Fibroblast of villous mesenchyme (primary cell): ENCODE results near the gene PLBD2.

DNA sequence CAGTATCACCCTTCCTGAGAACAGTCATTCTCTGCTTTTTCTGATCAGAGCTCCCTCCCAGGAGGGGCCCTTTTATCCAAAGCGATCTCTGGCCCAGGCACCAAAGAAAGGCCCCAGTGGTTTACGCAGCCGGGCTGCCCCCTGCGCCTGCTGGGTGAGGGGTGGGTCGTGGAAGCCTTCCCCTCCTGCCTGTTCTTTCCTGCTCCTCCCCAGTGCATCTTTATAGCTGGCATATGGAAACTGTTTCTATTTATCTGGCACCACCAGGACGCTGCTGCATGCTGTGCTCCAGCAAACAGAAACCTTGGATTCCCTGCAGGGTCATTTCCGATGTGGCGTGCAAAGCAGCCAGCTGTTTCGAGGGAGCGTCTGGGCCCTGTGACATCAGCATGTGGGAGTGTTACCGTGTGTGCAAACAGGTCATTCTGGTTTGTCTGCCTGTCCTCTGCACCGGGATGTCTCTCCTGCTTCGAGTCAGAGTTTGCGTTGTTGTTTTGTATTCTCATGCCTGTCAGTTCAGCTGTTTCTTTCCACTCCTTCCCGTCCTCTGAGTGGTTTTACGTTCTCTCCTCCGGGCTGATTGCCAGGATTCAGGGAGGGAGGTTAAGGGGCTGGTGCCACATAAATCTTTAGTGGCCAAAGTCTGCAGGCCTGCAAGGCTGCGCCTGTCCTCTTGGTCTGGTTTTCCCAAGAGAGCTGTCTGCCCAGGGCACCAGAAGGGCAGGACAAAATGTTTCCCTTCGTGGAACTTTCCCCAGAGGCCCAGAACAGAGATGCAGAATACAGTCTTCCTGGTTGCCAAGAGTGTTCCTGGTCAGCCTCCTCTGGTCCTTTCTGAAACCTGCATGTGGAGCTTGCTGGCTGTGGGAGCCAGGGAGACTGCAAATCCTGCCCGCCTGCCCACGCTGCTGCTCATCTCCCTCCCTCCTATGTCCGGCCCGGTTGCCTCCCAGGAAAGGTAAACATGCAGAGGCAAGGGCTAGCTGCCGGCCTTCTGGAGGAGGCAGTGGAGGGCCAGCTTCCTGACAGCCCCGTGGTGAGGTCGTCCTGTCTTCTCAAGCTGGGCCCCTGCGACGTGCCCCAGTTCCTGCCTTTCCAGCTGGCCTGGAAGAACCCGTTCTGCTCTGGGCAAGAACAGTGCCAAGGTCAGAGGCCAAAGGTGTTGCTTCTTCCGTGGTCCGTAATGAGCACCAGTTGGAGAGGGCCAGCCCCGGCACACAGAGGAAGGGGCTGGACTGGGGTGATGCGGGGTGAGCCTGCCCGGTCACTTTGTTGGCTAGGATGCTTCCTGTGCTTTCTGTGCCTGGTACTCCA, 24.8 kb downstream of the TPCN1 start:
- CAGE, long polyA plus RNA: no peak

DNA sequence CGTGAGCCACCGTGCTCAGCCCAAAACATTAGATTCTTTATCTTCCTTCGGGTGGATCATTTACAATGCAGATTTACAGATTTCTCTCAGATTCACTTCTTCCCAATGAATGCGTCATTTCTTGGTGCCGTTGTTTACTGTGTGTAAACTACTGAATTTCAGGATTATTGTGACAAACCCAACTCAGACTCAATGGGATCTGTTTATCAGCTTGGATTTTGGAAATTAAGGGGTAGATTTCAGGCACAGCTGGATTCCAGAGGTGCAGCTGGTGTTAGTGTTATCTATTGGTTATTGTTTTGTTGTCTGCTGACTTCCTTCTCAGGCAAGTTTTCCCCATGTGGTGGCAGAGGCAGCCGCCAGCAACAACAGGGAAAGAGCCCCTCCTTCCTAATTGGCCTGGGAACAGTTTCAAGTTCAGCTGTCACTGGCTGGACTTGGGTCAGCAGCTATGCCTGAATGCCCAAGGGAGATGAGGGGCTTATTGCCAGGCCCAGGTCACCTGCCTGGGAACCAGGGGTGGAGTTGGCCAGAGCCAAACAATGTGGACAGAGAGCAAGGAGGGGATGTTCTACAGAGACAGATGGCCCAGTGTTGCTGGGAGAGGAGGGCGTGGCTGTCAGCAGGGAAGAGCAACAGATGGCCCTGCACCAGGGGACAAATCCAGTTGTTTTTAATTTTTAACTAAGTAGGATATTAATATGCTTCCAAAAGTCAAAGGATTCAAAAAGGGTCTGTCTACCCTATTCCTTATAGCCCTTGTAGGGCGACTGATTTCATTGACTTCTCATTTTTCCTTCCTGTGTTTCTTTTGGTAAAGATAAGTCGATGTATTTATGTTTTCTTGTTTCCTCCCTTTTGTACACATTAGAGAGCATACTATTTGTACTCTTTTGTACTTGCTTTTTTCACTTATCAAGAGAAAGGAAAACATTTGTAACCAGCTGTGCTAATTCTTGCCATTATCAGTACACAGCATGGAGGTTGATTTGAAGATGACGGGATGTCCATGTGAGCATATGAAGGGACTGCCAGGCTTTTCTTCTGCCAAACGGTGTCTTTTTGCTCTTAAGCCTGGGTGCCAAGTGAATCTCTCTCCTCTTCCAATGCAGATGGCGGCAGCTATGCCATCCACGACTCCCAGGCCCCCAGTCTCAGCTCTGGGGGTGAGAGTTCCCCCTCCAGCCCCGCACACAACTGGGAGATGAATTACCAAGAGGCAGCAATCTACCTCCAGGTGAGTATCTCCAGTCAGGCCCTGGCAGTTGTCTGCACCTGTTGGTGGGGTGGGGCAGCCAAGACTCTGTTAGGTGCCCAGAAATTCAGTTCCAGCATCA, 38.5 kb downstream of the TPCN1 start:
- CAGE, long polyA plus RNA: no peak

GRCh38 chr12:113289910-113290401, 45.0 kb downstream of the SLC8B1 start:
- CAGE, long polyA plus RNA: no peak

DNA sequence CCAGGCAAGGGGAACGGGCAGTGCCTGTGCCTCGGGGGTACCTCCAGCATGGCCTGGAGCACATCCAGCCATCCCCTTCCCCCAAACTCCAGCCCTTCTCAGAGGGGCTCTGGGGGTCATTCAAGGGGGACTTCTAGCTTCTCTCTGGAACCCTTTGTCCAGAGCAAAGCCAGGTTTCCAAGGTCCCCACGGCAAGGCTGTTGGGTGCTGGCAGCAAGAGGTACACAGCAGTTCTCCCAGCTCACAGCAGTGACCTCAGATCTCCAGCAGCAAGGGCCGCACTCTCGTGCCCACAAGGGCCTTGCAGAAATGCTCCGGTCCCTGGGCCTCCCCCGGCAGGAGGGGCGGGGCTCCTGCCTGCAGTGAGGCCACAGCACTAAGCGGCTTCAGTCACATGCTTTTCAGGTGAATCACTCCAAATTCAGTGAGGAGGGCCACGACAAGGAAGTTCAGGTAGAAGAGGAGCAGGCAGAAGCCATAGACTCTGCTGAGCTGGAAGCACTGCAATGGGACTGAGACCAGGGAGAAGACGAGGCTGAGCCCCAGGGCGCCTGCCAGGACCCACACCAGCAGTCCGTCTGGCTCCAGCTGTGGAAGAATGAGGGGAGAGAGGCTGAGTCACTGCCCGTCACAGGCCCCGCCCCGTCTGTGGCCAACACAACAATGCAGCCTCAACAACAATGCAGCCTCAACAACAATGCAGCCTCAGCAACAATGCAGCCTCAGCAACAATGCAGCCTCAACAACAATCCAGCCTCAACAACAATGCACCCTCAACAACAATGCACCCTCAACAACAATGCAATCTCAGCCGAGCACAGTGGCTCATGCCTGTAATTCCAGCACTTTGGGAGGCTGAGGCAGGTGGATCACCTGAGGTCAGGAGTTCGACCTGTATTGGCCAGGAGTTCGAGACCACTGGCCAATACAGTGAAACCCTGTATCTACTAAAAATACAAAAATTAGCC, 35.2 kb downstream of the SLC8B1 start:
- CAGE, long polyA plus RNA: no peak

DNA sequence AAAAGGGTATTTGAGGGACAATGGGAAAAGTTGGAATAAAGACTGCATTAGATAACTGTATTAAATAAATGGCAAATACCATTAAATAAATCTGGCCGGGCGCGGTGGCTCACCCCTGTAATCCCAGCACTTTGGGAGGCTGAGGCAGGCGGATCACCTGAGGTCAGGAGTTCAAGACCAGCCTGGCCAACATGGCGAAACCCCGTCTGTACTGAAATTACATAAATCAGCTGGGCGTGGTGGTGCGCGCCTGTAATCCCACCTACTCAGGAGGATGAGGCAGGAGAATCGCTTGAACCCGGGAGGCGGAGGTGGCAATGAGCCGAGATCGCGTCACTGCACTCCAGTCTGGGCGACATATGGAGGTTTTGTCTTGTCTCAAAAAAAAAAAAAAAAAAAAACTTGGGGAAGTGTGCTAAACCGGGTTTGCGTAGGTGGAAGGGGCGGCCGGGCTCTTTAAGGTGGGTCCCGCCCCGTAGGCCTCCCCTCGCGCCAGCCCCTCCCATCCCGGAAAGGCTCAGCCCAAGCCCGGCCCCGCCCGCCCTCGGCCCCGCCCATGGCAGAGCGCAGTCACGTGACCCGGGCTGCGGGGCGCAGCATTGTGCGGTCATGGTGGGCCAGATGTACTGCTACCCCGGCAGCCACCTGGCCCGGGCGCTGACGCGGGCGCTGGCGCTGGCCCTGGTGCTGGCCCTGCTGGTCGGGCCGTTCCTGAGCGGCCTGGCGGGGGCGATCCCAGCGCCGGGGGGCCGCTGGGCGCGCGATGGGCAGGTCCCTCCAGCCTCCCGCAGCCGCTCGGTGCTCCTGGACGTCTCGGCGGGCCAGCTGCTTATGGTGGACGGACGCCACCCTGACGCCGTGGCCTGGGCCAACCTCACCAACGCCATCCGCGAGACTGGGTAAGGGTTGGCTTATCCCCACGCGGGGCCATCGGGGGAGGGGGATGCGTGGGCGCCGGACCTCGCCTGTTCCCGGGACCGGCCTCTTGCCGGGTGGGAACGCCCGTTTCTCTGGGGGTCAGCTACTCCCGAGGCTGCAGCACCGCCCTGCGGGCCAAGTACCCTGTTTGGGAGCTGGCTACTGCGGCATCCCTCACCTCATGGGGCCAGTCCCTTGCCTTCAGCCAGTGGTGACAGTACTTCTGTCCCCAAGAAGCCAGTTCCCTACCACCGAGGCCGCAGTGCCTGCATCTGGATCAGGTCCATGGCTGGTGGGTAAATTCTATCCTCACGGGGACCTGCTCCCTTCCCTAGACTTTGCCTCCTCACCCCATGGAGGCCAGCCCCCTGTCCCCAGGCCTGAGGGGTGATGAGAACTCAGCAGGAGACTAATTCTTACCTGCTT, at the start of gene PLBD2:
Gene PLBD2 (plus strand): TSS at position 596 of the 1,344 bp plus-strand sequence.
- CAGE, long polyA plus RNA: no peak

GRCh38 chr12:113359394-113359975, 1.1 kb downstream of the PLBD2 start:
- CAGE, long polyA plus RNA: no peak

- CAGE, long polyA plus RNA: no peak
These were observed 587 bp upstream of the LHX5 start for GRCh38 chr12:113472242-113472674.

- CAGE, long polyA plus RNA: no peak
These were observed 145.4 kb upstream of the LHX5 start for GRCh38 chr12:113617017-113617503.

DNA sequence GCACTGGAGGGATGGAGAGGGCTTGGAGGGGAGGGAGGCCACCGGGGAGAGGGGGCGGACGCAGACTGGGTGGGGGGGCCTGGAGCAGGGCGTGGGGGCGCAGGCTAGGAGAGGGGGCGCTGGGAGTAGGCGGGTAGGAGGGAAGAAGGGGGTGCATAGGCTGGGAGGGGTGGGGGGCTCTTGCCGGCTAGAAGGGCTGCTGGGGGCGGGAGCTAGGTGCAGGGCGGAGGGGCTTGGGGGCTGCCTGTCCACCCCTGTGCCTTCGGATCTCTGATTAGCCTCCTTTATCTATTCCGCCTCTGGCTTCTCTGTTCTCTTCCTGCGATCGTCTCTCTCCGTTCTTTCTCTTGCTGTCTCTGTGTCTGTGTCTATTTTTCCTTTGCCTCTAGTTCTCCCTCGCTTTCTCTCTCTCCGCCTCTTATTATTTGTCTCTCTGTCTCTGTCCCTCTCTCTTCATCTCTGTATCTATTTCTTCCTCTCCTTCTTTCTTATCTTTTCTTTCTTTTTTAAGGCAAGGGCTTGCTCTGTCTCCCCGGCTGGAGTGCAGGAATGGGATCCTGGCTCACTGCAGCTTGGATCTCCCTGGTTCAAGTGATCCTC, 166.8 kb upstream of the LHX5 start:
- CAGE, long polyA plus RNA: no peak

- CAGE, long polyA plus RNA: no peak
These were observed 105.2 kb downstream of the RBM19 start for GRCh38 chr12:113860913-113861367.

GRCh38 chr12:113863123-113863610, 103.0 kb downstream of the RBM19 start:
- CAGE, long polyA plus RNA: no peak

DNA sequence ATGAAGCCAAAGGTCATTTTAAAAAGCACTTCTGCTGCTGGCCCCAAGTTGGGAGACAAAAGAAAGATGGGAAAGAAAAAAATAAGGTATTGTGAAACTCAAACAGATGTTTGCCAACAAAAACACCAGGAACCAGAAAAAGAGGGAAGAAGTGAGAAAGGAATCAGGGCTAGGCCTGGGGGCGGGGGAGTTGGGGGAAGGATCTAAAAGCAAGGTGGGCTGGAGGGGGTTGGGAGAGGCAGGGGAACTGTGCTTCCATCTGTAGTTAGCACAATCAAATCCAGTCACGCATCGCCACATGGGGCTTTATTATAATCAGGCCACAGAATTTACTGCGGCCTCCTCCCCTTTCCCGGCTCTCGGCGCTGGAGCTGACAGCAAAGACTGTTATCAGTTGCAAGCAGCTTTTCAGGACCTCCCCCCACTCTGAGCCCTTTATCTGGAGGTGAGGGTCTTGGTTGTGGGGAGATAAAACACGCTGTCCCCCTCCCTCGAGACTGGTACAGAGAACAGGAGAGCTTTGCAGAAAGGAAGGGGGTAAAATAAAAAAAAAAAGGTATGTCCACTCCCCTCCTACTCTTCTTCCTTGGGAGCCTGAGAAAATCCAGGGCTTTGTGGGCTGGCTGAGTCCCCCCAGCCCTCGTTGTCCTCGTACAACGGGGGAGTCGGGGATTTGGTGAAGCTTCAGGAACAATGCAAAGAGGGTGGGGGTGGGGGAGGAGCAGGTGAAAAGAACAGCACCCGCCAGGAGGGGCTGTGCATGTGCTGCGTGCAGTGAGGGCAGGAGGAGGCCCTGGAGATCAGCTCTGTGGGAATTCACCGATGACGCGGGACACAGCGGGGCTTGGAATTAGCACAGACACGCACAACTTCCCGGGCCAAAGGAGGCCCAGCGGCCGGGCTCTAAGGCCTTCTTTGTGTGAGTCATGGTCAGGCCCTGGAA, 33.2 kb downstream of the RBM19 start:
- CAGE, long polyA plus RNA: no peak

DNA sequence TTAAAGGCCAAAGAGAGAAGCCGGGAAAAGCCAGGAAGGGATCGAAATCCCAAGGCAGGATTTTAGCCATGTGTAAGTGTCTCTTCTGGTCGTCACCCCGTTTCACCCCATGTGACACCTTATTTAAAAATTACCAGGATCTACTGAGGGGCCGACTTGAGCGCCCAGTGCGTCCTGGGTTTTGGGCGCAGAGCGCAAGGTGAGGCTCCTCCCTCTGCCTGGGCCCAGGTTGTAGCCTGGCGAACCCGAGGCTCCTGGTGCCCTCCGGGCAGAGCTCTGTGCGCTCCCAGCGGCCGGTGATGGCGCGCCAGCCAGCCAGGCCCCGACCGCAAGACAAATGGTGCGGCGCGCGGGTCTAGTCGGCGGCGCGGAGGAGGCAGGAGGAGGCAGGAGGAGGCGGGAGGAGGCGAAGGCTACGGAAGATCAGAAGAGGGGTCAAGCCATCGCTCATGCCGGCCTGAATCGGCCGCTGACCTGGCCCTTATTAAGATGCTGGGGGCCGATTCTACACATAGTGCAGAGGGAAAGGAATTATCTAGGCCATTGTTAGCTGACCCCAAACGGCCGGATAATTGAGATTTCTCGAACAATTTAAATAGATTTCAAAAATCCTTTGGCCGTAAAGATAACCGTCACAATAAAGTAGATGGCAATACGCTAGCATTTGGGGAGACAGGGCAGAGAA, 2.9 kb downstream of the TBX5 start:
- CAGE, long polyA plus RNA: no peak

DNA sequence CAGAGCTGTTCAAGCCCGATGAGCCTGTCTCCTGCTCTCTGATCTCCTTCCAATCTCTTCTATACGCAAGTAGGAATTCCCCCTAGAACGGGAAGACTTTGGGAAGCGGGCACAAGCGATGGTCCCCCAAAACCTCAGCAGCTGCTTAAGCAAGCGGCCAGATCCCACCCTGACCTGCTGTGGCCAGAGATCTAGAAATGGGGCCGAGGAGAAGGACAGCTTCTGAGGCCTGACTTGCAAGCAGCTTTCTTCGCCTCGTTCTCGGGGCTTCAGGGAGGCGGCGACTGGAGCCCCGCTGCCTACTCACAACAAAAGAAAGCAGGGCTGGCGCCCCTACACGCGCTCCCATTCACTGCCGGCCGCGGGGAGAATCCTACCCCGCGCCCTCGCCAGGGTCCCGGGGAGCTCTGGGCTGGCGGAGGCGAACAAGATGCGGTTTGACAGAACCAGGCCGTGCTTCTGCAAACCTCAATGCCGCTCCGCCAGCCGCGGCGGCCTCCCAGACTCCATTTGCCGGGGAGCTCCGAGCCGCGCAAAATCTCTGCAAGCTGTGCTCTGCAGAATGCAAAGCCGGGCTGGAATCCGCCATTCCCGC, 880 bp downstream of the TBX5 start:
- CAGE, long polyA plus RNA: no peak

- CAGE, long polyA plus RNA: no peak
These were observed 7.7 kb upstream of the TBX5 start for GRCh38 chr12:114413459-114414170.

DNA sequence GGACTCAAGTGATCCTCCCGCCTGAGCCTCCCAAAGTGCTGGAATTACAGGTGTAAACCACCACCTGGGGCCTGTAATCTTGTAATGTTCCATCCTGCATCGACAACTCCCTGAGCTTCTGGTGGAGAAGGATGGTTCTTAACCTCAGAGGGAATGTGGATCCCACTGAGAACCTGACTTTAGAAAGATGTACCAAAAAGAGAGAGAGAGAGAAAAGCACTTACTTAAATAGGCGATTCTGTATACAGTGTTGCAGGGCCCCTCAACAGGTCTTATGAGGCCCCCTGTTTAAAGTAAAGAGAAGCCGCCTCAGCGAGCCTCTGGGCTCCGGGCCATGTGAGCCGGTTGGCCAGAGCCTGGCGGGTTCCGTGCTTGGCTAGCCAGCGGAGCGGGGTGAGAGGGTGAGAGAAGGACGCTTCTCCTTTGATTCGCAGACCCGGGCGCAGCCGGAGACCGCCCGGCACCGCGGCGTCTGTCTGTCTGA, 41.1 kb upstream of the TBX5 start:
- CAGE, long polyA plus RNA: no peak

GRCh38 chr12:114686464-114686885, 2.5 kb upstream of the TBX3 start:
- CAGE, long polyA plus RNA: no peak

DNA sequence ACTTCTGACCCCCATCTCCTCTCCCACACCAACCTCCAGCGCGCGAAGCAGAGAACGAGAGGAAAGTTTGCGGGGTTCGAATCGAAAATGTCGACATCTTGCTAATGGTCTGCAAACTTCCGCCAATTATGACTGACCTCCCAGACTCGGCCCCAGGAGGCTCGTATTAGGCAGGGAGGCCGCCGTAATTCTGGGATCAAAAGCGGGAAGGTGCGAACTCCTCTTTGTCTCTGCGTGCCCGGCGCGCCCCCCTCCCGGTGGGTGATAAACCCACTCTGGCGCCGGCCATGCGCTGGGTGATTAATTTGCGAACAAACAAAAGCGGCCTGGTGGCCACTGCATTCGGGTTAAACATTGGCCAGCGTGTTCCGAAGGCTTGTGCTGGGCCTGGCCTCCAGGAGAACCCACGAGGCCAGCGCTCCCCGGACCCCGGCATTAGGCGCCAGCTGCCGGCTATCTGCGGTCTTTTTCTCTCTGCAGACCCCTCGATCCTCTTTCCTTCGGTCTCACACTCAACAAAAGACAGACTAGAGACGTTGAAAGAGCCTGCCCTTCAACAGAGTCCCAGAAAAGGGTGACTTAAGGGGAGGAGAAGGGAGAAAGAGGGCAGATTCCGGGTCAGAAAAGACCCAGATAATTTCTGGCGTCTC, 3.0 kb upstream of the TBX3 start:
- CAGE, long polyA plus RNA: no peak

GRCh38 chr12:114691250-114691814, 7.4 kb upstream of the TBX3 start:
- CAGE, long polyA plus RNA: no peak

- CAGE, long polyA plus RNA: no peak
These were observed 7.8 kb upstream of the TBX3 start for GRCh38 chr12:114691815-114692156.